Thoracic aorta (tissue), 1 donor: ENCODE data around the genes LIFR, MROH2B and OXCT1.

- RAMPAGE, long total RNA: no peak
These were observed 13.8 kb downstream of the LIFR start for GRCh38 chr5:38542462-38543193.

GRCh38 chr5:38555638-38556725 is at the start of gene LIFR:
LIFR (minus strand) TSS chr5:38556646.
- RAMPAGE, long total RNA: no peak

- RAMPAGE, long total RNA: no peak
These were observed 33.1 kb upstream of the LIFR start for GRCh38 chr5:38589531-38589956.

DNA sequence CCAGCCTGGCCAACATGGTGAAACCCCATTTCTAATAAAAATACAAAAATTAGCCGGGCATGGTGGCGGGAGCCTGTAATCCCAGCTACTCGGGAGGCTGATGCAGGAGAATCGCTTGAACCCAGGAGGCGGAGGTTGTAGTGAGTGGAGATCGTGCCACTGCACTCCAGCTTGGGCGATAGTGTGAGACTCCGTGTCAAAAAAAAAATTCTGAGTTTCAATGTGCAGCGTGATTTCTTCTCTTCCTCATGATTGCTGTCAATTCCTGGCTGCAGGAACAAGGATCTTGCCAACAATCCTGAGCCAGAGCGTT is 38.5 kb upstream of the OSMR start:
- RAMPAGE, long total RNA: no peak

- RAMPAGE, long total RNA: no peak
These were observed 42.7 kb downstream of the RICTOR start for GRCh38 chr5:39031444-39031885.

DNA sequence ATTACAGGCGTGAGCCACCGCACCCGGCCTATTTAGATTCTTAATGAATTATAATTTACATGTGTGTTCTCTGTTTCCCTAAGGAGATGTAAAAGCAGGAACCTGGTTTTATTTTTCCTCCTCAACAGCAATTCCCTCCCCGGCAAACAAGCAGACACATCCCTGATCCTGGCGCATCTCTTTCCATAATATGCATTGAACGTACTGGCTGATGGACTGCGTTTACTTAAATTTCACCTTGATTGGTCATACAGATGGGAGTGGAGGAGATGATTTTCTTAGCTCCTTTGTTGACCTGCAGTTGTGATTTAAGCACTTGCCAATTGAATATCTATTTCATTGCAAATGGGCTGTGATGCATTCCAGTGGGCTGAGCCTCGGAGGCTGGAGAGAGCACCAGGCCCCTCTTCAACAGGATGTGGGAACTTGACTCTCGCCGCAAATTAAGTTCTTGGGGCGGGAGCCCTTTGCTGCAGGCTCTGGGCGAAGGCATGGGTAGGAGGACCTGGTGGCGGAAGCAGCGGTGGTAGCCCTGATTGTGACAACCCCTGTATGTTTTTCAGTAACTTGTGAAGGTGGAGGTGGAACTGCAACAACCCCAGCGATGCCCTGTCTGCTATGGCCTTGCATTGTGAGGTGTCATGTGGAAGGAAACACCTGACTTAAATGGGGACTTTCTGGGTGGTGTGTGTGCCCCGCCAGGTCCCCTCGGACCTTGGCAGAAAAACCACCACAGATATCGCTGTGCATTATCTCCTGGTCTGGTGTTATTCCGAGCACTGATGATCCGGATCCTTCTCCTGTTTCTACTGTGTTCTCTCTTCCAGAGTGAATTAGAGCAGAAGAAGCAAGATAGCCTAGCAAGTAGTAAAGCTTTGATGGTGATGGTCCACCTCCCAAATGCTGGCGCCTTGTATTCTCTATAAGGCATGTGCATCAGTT is 9.5 kb downstream of the FYB1 start:
- RAMPAGE, long total RNA: no peak

- RAMPAGE, long total RNA: no peak
These were observed 4.9 kb downstream of the DAB2 start for GRCh38 chr5:39419861-39420357.

DNA sequence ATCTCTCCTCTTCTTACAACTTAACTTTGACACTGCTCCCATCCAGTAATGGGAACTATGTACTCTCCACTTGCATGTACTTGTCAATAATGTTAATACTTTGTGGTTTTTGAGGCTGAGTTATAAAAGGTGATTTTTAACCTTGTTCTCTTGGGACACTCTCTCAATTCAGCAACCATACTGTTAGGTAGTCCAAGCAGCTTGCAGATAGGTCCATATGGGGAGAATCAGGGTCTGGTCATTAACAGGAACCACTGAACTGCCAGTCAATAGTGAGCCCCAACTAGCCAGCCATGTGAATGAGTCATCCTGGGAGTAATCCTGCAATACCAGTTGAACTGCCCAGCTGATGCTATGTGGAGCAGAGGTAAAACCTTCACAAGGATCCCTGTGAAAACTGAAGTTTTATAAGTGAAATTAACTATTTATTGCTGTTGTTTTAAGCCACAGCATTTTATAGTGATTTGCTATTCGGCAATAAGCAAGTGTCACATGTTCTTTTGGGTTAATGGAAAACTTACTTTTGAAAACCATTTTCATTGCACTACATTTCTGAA is 199.7 kb upstream of the DAB2 start:
- RAMPAGE, long total RNA: no peak

DNA sequence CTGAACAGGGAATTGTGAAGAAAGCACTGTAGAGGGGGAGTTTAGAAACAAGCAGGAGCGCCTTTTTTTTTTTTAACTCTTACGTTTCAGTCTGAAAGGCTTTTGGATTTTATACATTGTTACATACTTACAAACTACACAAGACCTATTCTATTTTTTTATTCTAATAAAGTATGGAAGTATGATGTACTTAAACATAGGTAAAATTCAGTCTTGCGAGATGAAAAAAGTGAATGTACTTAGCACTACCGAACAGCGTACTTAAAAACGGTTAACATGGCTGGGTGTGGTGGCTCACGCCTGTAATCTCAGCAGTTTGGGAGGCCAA is 332.7 kb upstream of the DAB2 start:
- RAMPAGE, long total RNA: no peak

GRCh38 chr5:40405881-40406404 is 273.8 kb upstream of the PTGER4 start:
- RAMPAGE, long total RNA: no peak

DNA sequence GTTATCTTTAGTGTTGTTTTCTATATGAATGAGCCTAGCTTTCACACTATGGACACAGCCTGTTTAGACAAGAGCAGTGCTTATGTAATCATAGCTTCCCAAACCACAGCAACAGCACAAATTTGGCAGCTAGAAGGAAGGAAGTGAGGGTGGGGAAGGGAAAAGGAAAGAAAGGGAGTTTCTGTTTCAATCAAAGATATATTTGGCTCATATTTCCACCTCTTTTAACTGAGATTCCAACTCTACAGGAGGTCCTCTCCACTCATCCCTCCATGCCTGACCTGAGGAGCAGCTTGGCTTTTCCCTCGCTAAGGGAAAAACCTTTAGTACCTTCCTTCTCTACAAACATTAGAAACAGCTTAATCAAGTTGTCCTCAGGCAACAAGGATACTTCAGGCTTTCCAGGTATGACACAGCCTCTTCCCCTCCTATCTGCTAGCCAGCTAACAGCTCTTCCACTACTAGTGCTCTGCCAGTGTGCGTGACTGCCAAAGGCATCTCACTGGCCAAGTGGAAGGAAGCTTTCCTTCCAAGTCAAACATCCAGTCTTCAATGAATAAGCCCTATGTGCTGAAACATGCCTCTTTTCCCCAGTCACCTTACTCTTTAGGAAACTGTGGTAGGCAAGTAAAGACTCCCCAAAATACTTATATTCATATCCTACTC is 268.6 kb upstream of the PTGER4 start:
- RAMPAGE, long total RNA: no peak

DNA sequence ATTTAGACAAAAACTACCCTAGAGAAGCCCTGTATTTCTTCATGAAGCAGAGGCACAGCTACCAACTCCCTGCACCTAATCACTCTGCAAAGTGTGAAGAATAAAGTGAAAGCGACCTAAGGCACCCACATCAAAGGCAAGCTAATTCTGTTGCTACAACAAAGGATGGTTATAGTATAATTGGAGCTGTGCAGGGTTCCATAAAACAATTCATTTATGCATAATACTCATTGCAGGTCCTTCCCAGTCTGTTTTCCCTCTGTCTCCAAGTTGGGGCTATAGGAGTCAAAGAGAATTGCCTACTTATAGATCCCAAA is 56.2 kb upstream of the PTGER4 start:
- RAMPAGE, long total RNA: no peak

GRCh38 chr5:40696624-40697158 is 17.0 kb downstream of the PTGER4 start:
- RAMPAGE, long total RNA: start-site peak on the plus strand at chr5:40696920-40696931, 5 reads

DNA sequence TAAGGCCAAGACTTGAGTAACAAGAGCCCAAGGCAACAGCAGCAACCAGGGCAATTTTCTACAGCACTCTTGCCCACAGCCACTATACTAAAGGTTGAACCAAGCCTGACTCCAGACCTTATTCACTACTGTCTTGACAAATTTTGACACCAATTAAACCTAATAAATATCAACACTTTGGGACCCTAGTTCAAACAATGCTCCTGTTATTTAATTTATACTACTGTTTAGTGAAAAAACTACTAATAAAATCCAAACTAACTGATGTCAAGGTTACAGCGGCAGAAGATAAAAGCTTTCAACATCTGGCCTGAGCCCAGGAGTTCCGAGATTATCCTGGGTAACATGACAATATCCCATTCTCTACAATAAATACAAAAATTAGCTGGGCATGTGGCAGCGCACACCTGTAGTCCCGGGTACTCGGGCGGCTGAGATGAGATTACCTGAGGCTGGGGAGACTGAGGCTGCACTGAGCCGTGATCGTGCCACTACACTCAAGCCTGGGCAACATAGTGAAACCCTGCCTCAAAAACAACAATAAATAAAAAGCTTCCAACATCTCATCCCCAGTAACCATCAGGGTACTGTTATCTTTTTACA is 1.4 kb downstream of the RPL37 start:
- RAMPAGE, long total RNA: no peak

GRCh38 chr5:41071076-41071576 is at the start of gene MROH2B:
MROH2B (minus strand) TSS chr5:41071342.
- RAMPAGE, long total RNA: no peak

DNA sequence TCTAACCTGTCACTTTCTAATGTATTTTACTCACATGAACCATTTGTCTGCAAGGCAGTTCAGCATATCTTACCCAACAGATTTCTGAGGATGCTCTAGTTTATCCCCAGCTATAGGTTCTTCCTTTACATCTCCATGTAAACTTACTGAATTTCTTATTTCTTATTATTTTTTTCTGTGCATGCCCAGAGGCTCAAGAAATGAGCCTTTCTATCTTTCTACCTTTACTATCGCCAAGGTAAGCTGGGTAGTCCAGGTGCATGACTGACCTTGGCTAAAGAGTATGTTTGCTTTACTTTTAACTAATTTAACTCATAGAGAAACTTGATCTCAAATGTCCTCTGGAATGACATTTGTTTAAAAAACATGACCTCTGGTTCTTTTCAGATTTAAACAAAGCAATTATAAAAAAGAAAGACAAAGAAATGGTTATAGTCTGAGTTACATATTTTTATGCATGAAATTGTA is 459 bp downstream of the C6 start:
- RAMPAGE, long total RNA: no peak

DNA sequence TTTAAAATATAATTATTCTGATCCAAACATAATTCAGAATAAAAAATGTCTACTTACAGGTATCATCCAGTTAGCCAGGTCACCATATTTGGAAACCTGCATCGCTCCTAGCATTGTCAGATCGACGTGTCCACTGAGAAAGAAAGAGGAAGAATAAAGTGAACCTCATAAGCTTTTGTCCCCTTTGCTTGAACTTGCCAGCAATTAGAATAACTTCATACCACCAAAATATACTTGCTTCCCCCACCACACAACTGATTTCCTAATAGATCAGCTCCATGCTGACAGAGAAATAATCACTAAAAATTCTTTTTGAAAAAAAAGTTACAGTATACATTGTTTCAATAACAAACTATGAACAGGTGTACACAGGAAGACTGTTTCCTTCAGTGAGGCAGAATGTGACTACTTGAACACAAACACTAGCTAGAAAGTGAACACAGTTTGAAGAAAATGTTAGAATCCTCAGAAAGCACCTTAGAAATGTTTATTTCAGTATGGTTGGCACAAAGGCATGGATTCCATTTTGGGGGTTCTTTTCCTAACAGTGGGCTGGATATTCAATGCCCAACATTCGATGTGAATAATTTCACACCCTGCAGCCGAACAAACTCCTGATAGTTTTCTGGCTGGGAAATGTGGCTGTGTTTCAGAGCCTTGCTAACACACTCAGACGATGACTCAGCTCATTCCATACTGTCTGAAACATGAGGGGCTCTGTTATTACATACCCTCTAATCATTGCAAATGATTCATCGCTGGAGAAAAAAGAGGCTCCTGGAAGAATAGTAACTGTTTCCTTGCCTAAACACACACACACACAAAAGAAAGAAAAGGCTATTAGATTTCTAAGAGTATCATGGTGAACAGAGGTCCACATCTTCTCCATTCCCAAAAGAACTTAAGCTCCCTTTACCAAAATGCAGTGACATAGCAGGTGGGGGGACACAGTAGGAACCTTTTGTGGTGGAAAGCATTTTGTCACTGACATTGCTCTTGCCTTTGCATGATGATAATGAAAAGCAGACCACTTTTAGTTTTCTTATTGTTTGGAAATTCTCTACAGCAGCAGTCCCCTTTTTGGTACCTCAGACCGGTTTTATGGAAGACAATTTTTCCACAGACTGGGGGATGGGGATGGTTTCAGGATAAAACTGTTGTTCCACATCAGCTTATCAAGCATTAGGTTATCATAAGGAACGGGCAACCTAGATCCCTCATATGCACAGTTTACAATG is 75.9 kb downstream of the OXCT1 start:
- RAMPAGE, long total RNA: no peak

DNA sequence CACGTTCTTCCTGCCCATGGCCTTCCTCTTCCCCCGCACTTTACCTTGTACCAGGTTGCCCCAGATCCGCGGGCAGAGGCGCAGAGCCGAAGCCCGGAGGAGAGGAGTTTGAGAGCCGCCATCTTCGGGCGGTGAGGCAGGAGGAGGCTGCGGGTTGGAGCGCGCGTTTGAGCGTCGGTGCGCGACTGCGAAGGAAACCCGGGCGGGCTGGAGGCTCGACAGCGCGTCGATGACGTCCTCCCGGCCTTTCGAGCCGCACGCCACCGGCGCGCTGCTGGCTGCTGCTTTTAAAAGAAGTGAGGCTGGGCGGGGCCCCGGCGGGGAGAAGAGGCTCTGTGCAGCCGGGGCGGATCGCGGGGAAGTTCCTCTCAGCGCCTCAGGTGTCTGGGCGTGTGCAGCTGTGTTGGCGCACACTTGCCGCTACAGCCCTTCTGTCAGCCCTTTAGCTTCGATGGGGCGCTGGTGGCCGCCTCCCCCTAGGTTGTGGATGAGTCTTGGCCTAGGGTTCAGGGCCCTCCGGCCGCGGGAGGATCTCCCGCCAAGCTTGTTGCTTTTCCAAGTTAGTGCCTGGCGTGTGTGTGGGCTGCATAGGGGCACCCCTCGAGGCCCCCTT is at the start of gene OXCT1:
Gene OXCT1 (minus strand): TSS at position 189 of the 613 bp plus-strand sequence.
- RAMPAGE, long total RNA: start-site peak on the minus strand centred at position 227 of the sequence, 88 bp wide, 73 reads

- RAMPAGE, long total RNA: no peak
These were observed 4.4 kb downstream of the RIMOC1 start for GRCh38 chr5:41908544-41908859.

DNA sequence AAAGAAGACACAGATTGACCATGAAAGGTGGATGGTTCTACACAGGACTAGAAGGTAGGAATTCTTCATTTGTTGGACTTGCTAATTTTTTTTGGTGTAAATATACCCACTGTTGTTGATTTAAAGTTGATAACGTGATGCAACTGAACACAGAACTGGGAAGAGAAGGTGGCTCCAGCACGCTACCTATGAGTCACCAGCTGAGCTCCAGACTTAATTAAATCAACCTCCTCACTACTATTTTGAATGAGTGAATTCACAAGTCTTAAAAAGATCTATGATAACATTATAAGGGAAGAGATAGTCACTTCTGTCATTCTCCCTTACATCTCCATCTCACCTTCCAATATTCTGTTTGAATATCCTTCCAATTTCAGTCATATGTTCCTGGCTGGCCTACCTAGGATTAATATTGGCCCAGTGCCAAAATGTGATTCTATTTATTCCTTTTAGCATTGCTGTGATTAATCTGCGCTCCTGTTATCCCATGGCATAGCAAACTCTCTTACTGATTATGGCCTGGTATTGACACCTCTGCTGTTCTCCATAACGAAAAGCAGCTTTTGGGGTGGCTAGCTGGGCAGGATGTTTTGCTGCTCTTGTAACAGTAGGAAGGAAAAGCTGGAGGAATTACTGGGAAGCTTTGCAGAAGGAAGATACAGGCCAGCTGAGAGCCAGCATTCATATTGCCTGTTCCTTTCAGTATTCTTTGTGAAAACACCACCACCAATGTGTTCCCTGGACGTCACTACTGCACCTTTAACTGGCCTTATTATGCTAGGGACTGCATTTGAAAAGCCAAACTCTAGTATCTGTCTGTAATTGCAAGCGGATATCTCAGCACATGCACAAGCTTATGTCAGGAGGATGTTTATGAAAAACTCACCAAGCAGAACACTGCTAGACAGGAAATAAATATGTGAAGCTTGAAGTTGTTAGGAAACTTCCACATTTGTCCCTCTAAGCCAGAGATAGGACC is 135.7 kb upstream of the CCDC152 start:
- RAMPAGE, long total RNA: no peak